A549 (cell line): ENCODE data around the genes GCSAML, OR2G2, OR2M2, OR2T6, OR2T34 and OR2T11.

DNA sequence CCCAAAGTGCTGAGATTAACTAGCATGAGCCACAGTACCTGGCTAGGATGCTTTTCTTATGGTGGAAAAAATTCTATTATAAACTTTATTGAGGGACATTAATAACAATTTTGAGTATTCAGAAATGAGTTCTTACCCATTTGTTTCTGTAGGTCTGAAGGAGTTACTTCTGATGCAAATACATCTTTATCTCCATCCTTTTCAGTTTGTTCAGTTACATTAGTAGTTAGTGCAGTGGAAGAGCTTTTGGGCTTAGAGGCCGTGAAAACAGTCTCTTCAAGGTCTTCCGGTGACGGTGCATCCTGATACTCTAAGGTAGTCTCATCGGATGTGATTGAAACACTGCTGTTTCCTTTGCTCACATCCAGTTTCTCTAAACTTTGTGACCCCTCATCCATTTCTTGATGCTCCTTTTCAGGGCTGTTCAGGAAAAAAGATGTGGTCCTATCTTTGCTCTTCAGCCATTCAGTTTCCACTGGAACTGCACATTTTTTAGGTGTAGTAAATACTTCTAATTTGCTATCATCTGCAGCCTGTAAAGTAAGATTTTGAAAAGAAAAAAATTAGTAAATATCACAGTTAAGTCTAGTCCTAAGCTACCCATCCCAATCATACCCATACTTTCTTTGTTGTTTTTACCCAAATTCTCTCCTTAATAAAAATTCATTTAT lies 70.8 kb downstream of the AHCTF1 start:
- PRO-cap: no peak
CAGE:
- cytosol, long polyA plus RNA: no peak
- long polyA plus RNA: no peak
- nucleus, long polyA plus RNA: no peak

DNA sequence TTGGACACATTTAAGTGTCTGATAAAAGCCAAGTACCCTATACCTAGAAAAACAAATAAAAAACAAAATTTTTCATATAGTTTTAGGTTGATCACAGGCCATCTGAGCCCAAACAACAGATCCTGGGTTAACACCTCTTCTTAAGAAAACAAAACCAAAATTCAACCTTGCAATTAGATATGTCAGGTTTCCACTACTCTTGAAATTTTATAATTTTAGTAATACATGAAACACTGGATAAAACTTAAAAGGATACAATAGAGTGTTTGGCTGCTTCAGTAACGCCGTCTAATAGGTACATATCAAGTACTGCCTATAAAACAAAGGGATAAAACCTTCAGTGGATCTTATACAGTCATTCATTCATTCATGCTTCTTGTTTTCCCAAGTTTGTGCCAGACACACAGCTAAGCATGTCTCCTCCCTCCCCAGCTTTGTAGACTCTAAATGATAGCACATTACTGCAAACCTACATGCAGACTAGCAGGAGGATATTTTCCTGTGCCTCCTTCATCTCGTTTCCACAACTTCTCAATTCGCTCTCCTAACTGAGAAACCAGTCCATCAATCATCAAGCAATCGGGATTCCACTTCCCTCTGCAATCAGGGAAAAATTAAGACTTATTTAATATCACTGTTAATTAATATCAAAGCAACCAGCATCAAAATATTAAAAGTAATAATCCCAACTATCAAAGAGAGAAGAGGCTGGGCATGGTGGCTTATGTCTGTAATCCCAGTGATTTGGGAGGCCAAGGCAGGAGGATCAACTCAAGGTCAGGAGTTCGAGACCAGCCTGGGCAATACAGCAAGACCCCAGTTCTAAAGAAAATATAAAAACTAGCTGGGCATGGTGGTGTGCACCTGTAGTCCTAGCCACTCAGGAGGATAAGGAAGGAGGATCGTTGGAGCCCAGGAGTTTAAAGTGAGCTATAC lies 43.6 kb downstream of the AHCTF1 start:
- PRO-cap: no peak
CAGE:
- cytosol, long polyA plus RNA: no peak
- long polyA plus RNA: no peak
- nucleus, long polyA plus RNA: no peak

- PRO-cap: no peak
CAGE:
- cytosol, long polyA plus RNA: no peak
- long polyA plus RNA: no peak
- nucleus, long polyA plus RNA: no peak
Observed at GRCh38 chr1:247104841-247105627, 878 bp upstream of the ZNF669 start.

- PRO-cap: no peak
CAGE:
- cytosol, long polyA plus RNA: no peak
- long polyA plus RNA: no peak
- nucleus, long polyA plus RNA: no peak
Observed at GRCh38 chr1:247110567-247111657, 6.8 kb upstream of the ZNF669 start.

GRCh38 chr1:247139665-247140399 lies 32.0 kb downstream of the ZNF124 start:
- PRO-cap: no peak
CAGE:
- cytosol, long polyA plus RNA: no peak
- long polyA plus RNA: no peak
- nucleus, long polyA plus RNA: no peak

DNA sequence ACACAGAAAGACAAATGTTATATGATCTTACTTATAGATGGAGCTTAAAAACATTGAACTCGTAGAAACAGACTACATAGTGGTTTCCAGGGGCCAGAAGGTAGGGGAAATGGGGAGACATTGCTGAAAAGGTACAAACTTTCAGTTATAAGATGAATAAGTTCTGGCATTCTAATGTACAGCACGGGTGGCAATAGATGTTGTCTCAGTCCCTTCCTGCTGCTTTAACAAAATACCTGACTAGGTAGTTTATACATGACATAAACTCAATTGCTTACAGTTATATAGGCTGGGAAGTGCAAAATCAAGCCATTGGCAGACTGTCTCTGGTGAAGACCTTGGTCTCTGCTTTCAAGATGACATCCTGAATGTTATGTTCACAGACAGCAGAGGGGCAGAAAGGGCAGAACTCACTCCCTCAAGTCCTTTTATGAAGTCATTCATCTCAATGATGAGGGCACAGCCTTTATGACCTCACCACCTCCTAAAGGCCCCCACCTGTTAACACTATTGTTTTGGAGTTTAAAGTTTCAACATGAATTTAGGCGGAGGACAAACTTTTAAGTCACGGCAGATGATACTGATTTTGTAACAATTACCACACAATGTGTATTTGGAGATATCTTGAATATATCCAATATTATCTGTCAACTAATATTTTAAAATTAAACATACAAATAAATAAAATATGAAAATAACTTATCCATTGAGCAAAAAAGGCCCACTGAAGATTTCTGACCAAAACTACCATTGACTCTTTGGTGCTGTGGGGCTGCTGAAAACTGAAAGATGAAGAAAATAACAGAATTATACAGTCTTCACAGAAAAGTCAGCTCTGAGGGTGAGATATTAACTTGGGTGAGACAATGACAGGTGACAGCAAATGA lies 22.0 kb downstream of the ZNF124 start:
- PRO-cap: no peak
CAGE:
- cytosol, long polyA plus RNA: no peak
- long polyA plus RNA: no peak
- nucleus, long polyA plus RNA: no peak

DNA sequence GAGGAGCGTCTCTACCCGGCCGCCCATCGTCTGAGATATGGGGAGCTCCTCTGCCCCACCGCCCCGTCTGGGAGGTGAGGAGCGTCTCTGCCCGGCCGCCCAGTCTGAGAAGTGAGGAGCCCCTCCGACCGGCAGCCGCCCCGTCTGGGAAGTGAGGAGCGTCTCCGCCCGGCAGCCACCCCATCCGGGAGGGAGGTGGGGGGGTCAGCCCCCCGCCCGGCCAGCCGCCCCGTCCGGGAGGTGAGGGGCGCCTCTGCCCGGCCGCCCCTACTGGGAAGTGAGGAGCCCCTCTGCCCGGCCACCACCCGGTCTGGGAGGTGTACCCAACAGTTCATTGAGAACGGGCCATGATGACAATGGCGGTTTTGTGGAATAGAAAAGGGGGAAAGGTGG lies 48.6 kb upstream of the ZNF124 start:
- PRO-cap: no peak
CAGE:
- cytosol, long polyA plus RNA: no peak
- long polyA plus RNA: no peak
- nucleus, long polyA plus RNA: no peak

DNA sequence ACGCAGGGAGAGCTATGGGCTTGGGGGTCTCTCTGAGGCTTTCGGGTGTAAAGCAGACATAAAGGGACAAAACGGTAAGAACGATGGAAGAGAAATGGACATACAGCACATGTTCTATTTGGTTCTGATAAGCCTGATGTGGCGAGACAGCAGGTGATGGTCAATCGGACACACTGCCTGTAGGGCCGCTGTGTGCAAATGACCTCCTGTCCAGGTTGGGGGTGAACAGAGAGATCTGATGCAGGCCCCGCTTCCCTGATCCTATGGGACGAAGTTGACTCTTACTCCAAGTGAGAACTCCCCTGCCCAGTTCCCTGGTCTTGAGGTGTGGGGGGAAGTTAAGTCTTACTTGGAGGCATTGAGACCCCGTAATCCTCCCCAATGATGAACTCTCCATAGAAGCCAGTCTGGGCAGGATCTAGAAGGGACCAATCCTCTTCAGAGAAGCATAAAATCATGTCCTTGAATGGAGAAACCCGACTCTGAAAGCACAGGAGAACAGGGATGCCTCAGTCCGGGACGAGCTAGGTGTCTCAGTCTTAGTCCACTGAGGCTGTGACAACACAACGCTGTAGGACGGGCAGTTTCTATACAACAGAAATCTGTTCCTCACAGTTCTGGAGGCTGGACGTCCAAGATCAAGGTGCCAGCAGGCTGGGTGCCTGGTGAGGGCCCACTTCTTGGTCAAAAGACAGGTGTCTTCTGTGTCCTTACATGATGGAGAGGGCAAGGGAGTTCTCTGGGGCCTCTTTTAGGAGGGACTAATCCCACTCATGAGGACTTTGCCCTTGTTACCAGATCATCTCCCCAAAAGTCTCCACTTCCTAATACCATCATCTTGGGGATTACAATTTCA lies 21.5 kb downstream of the ZNF496 start:
- PRO-cap: no peak
CAGE:
- cytosol, long polyA plus RNA: no peak
- long polyA plus RNA: no peak
- nucleus, long polyA plus RNA: no peak

DNA sequence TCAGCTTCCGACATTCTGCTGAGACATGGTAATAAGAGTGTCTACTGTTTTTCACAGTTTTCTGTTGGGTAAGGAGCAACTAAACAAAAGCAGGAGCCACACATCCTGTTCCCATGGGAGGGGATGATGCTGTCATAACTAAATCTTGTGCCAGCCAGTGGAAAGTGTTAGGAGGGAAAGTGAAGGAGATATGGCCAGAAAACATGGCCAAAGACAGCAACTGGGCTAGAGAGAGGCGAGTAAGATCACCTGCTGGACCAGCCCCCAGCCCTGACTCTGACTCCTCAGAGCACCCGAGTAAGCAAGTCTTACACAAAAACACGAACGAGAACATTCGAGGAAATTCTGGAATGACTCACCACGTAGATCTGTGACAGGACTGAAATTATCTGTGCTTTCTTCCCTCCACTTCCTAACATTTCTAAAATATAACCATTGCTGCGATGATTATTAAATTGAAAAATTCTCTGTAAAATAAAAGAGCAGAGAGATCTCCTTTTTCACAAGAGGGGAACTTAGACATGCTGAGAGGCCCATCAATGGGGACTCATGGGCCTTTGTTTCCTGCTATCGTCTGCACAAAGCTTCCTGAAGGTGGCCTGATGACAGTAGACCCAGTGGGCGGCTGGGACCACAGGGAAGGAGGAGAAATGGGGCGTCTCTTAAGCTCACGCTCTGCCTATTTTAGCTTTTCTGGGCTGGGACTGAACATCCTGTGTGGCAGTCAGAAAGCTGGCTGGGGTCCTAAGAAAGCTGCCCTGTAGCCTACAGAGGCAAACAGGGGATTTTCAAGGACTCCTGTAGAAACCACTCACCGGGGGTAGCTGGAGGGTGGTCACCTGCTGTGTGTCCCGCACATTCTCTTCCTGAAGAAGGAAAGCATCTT lies 9.1 kb downstream of the ZNF496 start:
- PRO-cap: no peak
CAGE:
- cytosol, long polyA plus RNA: no peak
- long polyA plus RNA: no peak
- nucleus, long polyA plus RNA: no peak

GRCh38 chr1:247329078-247329484 lies 2.6 kb downstream of the ZNF496 start:
- PRO-cap: no peak
CAGE:
- cytosol, long polyA plus RNA: no peak
- long polyA plus RNA: no peak
- nucleus, long polyA plus RNA: no peak

- PRO-cap: no peak
CAGE:
- cytosol, long polyA plus RNA: no peak
- long polyA plus RNA: no peak
- nucleus, long polyA plus RNA: no peak
Observed at GRCh38 chr1:247360063-247360692, 28.5 kb upstream of the ZNF496 start.

- PRO-cap: no peak
CAGE:
- cytosol, long polyA plus RNA: no peak
- long polyA plus RNA: no peak
- nucleus, long polyA plus RNA: no peak
Observed at GRCh38 chr1:247548930-247549381, at the start of gene GCSAML. Gene GCSAML, plus strand, starts transcription at chr1:247549134.

DNA sequence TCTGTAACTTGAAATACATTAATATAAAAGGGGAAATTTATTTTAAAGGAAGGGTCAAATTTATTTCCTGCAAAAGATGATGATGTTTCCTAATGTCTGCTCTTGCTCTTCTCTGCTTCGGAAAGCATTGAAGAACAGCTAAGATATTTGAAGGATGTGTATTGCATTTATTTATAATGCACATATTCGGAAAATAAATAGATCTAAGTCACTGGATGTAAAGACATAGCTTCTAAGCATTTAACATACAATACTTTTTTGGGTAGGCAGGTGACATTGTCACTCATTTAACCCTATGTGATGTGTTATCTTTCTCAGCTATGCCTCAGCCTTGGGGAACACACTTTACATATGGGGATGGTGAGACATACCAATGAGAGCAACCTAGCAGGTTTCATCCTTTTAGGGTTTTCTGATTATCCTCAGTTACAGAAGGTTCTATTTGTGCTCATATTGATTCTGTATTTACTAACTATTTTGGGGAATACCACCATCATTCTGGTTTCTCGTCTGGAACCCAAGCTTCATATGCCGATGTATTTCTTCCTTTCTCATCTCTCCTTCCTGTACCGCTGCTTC lies at the start of gene OR2G2:
OR2G2 (plus strand) TSS at position 352 of the 579 bp plus-strand sequence.
- PRO-cap: no peak
CAGE:
- cytosol, long polyA plus RNA: no peak
- long polyA plus RNA: no peak
- nucleus, long polyA plus RNA: no peak

DNA sequence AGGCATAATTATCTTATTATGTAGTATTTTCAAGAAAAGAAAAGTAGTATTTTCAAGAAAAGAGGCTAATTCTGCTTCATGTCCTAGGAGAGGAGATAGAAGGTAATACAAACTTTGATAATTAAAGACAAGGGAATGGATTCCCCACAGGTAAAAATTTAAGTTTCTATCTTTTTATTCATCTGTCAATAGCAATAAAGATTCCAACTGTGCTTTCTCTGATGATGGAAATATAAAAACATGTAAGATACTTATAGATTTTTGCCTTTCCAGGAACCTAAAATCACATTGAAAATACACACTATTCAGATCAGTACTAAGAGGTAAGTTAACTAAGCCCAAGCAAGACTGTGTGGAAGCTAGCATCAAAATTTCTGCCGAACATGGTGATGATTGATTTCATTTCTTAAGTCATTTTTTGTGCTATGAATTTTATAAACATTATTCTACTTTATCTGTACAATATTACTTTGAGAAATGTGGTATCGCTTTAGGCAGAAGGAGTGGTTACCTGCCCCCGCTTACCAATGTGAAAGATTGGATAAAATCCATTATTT lies at the start of gene OR2M2:
OR2M2 (plus strand) TSS at position 273 of the 557 bp plus-strand sequence.
- PRO-cap: no peak
CAGE:
- cytosol, long polyA plus RNA: no peak
- long polyA plus RNA: no peak
- nucleus, long polyA plus RNA: no peak

DNA sequence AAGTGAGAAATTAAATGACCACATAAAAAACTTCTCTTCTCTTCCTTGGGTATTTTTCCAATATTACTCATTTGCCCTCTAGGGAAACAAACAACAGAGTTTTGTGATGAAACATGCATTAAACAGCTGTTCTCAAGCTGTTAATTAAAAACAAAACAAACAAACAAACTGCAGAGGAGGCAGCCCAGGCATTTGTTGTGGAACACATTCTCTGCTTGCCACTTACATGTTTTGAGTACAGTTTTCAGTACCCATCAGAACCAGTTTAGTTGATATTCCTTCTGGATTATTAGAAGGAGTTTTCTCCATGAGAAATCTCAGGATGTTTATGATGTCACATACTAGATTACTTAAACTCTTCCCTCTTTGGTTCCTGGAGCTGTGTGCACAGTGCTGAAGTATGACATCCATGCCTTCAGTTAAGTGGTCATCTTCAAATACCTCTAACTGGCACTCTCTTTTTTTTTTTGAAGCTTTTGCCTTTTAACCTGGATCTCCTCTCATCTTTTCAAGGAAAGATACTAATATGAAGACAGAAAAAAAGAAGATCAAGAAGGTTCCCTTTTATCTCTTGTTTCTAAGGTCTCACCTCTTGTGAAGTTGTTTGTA lies at the start of gene OR2T6:
OR2T6 (plus strand) TSS at position 354 of the 609 bp plus-strand sequence.
- PRO-cap: no peak
CAGE:
- cytosol, long polyA plus RNA: no peak
- long polyA plus RNA: no peak
- nucleus, long polyA plus RNA: no peak

DNA sequence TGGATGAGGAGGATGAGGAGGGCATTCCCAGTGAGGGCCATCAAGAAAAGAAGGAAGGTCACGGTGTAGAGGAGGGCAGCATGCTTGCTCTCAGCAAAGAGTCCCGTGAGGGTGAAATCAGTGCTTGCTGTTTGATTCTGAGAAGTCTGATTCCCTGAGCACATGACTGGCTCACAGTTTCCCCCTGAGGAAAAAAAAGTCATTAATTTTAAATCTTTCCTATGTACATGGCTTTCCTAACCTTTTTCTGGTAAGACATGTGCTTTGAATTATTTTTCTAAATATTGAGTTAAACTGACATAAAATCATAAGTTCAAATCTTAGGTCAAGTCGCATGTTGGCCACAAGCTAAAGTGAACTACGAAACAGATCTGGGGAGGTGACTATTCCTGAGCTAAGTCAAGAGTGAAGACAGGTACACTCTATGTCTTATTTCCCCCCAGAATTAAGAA lies at the start of gene OR2T34:
OR2T34 (minus strand) TSS at position 164 of the 452 bp plus-strand sequence.
- PRO-cap: no peak
CAGE:
- cytosol, long polyA plus RNA: no peak
- long polyA plus RNA: no peak
- nucleus, long polyA plus RNA: no peak

- PRO-cap: no peak
CAGE:
- cytosol, long polyA plus RNA: no peak
- long polyA plus RNA: no peak
- nucleus, long polyA plus RNA: no peak
Observed at GRCh38 chr1:248634955-248635341, at the start of gene OR2T11. Gene OR2T11, minus strand, starts transcription at chr1:248635091.

DNA sequence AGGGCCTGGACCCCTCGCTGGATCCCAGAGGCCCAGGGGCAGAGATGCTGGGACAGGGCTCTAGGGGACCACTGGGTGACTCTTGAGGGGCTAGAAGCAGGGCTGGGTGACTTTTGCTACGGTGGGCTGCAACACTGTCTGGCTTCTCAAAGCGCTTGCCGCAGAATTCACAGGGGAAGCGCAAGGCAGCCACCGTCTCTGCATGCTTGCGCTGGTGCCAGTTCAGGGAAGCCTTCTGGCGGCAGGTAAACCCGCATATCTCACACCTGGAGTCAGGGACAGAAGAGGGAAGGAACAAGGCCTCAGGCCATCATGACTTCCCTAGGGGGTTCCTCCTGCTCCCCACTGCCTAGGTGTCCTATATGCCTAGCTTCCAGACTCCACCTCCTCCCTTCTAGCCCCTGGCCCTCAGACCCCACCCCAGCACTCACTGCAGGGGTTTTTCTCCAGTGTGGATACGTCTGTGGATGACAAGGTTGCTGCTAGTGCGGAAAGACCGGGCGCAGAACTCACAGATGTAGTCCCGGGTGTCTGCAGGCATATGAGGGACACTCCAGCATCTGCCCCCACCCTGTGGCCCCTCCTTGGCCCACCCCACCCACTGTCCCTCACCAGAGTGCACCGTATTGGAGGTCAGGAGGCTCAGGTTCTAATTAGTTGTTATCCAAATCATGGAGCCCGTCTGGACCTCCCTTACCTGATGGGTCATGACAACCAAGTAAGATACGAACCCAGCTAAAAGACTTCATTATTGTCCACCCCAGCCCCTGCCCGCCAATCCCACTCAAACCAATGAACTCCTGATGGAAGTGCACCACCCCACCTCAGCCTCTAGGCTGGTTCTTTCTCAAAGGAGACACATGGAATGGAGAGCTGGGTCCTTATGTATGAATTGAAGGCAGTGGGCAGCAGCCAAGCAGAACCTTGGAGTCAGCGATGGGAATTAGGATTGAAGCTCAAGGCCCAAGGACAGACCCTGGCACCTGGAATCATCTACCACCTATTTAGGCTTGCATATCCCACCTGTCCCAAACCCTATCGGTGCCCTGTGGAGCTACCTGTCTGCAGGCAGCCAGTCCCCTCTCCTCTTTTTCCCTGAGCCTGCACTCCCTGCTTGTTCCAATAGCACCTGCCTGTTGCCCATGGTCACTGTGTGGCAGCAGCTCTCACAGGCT lies 8.2 kb downstream of the ZNF692 start:
- PRO-cap: no peak
CAGE:
- cytosol, long polyA plus RNA: no peak
- long polyA plus RNA: no peak
- nucleus, long polyA plus RNA: no peak